Mesenchymal stem cell of Wharton's jelly (primary cell): ENCODE measurements around the gene MANEA.

GRCh38 chr6:90227187-90227807 is 69.3 kb downstream of the BACH2 start:
- CAGE, long polyA plus RNA = no peak

DNA sequence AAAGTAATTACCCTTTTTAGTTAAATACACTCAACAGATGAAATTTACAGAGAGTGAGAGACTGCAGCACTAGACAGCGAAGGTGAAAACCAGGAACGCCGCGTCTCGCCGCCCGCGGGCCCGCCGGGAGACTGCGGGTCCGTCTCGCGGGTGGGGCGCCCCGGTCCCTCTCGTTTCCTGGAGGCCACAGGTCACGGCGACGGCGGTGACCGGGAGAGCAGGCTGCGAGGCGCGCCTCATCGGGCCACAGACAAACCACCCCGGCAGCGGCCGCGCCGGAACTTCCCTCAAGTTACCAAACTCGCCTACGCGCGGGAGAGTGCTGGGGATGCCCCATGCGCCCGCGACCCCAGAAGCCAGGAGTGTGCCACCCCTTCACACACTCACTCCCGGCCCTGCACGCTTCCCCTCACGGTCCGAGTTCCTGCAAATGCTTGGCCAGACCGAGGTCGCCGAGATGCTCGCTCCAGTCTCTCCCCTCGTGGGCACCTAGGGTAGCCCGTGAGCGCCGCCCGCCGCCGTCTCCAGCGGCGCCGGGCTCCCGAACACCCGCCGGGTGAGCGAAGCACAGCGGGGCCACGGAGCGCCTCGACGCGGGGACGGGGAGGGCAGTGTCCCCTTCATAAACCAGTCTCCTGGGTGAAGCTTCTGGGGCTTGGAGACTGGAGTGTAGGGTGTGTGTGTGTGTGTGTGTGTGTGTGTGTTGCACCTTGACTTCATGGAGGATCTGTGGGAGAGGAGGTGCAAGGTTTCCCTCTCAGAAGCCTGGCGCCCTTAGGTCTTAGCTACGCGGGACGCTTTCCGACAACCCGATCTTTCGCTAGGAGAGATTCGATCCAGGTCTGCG is 1.4 kb downstream of the BACH2 start:
- CAGE, long polyA plus RNA = no peak

DNA sequence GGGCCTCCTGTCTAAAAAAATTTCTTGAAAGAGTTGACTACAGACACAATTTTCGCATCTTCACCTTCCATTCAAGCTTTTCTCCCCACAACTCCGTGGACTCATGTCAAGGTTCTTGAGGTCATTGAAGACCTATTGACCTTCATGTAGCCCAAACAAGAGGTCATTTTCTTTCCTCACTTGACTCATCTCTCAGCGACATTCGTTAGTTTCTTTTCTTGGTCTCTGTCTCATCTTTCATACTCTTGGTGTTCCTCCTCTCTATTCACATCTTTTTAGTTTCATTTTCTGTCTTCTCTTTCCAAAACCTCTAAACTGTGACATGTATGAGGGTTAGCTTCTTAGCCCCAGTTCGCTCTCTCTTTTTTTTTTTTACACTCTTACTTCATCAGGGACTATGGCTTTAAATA is 128.5 kb upstream of the BACH2 start:
- CAGE, long polyA plus RNA = no peak

DNA sequence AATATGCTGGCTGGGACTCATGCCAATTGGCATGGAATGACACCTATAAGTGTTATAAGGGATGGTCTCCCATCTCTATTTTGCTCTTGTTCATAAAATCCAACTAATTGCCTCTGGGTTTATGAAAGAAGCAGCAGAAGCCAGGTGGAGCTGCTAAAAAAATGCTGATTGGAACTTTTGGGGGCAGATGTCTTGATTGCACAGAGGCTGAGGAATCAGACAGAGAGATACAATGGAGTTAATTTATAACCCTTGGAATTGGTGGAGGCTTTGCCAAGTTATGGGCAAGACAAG is 140.5 kb downstream of the MAP3K7 start:
- CAGE, long polyA plus RNA = no peak

DNA sequence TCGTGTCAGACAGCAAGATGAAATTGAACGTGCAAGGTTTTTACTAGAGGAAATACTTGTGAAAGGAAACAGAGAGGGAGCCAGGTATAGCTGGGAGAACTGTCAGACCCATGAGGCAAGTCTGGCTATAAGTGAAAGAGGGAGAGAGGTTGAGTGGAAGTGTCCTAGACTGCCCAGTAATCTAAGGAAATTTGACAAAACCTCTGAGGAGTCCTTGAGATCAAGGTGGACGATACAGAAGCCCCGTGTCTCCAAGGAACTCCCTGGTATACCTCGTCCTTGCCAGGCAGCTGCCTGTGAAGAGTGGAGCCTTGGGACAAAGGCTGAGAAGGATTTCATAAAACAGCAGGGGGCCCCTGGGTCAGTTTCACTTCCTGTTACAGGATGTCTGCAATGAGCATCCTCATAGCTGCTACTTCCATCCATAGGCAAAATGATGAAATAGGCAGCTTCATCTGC is 114.4 kb upstream of the MAP3K7 start:
- CAGE, long polyA plus RNA = no peak

DNA sequence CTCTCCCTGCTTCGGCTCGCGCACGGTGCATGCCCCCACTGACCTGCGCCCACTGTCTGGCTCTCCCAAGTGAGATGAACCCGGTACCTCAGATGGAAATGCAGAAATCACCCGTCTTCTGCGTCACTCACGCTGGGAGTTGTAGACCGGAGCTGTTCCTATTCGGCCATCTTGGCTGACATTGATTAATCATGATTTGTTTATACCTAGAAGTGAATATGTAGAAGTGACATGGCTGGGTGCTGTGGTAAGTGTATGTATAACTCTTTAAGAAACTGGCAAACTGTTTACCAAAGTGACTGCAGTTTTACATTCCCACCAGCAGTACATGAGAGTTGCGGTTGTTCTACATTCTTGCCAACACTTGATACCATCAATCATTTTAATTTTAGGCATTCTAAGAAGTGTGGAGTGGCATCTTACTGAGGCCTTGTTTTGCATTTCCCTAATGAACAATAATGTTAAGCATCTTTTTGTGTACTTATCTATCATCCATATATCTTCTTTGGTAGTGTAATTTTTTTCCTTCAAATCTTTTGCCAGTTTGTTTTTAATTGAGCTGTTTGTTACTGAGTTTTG is 466.2 kb upstream of the MAP3K7 start:
- CAGE, long polyA plus RNA = no peak

DNA sequence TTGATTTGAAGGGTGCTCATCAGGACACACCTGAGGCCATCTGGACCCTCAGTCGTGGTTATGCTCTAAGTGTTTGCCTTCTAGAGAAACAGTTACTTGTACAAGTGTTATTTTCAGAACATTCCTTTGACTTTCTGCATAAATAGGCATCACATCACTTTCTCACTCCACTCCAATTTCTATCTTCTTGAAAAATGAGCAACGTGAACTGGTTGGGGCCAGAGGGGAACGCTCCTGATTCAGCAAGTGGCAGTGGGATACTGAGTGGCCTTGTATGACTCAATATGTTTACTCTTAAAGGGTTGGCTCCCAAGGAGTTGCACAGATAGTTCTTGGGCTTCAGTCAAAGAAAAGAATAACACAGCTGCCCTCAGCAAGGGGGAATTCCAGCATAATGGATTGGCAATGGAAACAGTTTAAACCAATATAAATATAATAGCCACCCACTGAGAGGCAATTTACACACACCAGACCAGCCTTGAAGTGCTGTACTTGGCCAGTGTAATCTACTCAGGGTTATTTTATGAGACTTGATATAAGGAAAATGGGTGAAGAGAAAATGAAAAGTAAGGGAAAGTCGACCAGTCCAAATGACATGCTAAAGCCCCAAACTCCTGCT is 712.6 kb upstream of the MAP3K7 start:
- CAGE, long polyA plus RNA = no peak

GRCh38 chr6:92119299-92119628 is 1300.1 kb downstream of the EPHA7 start:
- CAGE, long polyA plus RNA = no peak

GRCh38 chr6:92723514-92724129 is 695.7 kb downstream of the EPHA7 start:
- CAGE, long polyA plus RNA = no peak

- CAGE, long polyA plus RNA = no peak
Measured at GRCh38 chr6:95577200-95578353, at the start of gene MANEA. Gene MANEA, plus strand, starts transcription at chr6:95577535.

GRCh38 chr6:96562316-96562920 is 510 bp upstream of the FHL5 start:
- CAGE, long polyA plus RNA = no peak

GRCh38 chr6:96694551-96695084 is 131.7 kb downstream of the FHL5 start:
- CAGE, long polyA plus RNA = no peak

DNA sequence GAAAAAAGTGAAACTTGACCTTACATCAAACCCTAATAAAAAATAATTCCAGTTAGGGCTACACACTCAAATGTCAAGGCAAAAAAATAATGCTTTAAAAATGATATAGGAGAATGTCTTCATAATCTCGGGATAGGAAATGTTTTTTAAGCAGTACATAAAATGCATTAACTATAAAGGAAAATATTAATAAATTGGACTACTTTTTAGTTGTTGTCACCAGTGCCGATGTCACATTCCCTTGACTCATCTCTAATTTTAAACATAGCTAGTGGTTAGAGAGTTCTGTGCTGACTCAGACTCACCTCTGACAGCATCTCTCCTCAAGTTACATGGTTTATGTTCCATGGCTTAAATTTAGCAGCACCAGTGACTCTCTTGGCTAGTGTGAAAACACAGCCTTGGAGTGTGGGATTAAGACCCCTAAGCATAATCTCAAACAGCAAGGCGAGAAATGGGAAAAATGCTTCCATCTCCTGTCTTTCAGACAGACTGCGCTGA is 311.8 kb upstream of the MMS22L start:
- CAGE, long polyA plus RNA = no peak

DNA sequence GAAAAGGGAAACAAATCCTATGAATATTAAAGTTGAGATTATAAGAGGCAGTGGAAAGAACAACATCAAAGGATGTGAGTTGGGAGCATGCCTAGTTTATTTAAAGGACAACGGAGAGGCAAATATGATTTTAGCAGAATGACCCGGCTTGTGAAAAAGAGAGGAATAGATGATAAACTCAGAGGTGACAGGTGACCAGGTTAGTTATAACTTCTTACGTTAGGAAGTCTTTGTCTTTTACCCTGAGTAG is 723.2 kb upstream of the POU3F2 start:
- CAGE, long polyA plus RNA = no peak

DNA sequence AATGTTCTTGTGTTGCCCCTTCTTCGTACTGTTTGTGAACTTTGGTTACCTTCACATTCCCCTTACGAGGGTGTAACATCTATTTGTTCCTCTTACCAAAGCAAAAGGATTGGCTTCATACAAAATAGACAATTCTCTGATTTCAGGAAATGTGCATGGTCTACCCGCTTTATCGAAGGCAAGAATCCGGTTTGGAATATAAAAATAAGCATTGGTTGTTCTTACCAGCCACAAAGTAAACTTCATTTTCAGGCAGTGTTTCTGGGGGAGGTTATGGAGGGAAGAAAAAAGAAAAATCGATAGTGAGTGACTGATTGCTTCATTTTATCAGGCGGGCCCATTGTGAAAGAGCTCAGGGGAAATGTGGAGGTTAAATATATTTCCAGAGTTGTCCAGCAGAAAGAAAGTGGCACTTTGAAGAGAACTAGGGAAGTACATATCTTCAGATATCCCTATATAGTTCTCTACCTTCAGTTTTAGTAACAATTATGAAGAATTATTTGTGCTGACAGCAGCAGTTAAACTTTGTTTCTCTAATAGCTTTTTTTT is 2.6 kb downstream of the POU3F2 start:
- CAGE, long polyA plus RNA = no peak

GRCh38 chr6:99400004-99400490 is 6.1 kb upstream of the COQ3 start:
- CAGE, long polyA plus RNA = no peak

DNA sequence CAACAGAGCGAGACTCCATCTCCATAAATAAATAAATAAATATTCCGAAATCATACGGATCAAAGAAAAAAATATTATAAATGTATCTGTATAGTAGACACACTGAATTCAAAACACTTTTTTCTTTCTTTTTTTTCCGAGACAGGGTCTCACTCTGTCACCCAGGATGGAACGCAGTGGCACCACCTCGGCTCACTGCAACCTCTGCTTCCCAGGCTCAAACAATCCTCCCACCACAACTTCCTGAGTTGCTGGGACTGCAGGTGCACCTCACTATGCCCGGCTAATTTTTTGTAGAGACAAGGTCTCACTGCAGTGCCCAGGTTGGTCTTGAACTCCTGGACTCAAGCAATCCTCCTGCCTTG is 11.4 kb upstream of the COQ3 start:
- CAGE, long polyA plus RNA = no peak

DNA sequence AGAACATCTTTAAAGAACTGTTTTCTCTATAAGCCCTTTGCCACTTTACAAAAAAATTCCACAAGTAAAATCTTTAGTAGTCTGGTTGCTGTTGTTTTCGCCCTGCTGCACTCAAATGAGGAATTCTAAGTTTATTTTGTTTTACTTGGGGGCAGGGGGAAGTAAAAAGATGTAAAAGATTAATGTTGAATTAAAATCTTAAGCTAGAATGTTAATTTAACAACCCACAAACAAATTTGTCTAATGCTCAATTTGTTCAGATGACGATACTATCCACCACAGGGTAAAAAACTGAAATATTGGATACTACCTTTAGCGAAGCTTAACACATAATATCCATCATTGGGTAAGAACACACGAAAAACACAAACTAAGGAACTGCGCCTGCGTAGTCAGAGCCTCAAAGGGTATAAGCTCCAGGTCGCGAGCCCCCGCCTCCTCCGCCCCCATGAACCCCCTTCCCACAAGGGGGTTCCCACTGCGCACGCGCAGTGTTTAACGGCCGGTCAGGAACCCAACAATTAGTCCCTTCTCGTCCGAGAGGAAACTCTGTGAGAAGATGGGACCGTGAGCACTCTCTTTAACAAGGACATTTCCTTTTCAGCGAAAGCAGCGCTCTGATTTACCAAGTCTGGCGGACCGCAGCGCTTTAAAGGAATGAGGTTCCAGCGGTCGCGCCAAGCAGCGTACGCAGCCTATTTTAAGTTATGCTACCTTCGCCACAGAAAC is 515 bp downstream of the PNISR start:
- CAGE, long polyA plus RNA = no peak

- CAGE, long polyA plus RNA = no peak
Measured at GRCh38 chr6:100454930-100455774, 9.6 kb downstream of the SIM1 start.

DNA sequence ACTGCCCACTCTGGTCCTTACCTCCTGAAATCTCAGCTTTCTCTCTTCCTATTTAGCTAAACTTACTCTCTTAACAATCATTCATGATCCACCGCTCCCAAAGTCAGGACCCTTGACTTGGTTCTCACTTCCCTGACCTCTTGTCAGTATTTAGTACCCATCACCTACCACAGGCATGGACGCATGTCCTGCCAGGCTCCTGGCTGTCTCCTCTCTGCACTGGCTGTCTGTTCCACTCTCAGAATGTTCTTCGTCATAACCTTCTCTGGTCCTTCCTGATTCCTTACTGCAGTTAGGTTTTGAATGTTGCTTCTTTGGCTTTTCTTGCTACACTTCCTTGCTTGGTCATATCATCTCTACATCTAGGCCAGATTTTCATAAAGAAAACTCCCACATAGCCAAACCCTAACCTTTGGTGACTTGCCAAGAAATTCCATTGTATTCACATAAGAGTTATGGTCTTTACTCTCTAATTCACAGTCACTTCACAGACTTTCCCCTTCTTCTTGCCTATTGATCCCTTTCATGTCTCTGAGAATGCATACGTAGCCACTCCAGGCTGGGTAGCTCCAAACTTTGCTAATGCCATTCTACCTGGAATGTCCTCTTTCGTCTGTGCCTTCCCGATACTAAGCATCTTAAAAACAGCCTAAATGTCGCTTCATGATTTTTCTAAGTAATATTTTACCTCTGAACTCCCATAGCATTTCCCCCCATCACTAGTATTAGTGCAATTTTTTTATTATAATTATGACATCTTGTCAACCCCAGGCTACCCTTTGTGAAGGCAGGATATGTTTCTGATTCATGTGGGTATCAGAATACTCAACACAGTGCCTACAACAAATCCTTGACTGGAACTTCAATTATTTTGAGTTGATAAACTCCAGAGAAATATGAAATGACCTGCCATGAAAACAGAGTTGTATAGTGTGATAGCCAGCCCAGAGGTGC is 42.0 kb upstream of the SIM1 start:
- CAGE, long polyA plus RNA = no peak